A673 (cell line): ENCODE results near the genes AKR1B1, AGBL3, CYREN and STMP1.

GRCh38 chr7:134033699-134034348 lies 93.3 kb upstream of the LRGUK start:
- PRO-cap = no peak

- PRO-cap = no peak
Observed at GRCh38 chr7:134316179-134316294, 693 bp downstream of the SLC35B4 start.

- PRO-cap = no peak
Observed at GRCh38 chr7:134429716-134430037, 29.2 kb downstream of the AKR1B1 start.

- PRO-cap = no peak
Observed at GRCh38 chr7:134431642-134432236, 27.2 kb downstream of the AKR1B1 start.

DNA sequence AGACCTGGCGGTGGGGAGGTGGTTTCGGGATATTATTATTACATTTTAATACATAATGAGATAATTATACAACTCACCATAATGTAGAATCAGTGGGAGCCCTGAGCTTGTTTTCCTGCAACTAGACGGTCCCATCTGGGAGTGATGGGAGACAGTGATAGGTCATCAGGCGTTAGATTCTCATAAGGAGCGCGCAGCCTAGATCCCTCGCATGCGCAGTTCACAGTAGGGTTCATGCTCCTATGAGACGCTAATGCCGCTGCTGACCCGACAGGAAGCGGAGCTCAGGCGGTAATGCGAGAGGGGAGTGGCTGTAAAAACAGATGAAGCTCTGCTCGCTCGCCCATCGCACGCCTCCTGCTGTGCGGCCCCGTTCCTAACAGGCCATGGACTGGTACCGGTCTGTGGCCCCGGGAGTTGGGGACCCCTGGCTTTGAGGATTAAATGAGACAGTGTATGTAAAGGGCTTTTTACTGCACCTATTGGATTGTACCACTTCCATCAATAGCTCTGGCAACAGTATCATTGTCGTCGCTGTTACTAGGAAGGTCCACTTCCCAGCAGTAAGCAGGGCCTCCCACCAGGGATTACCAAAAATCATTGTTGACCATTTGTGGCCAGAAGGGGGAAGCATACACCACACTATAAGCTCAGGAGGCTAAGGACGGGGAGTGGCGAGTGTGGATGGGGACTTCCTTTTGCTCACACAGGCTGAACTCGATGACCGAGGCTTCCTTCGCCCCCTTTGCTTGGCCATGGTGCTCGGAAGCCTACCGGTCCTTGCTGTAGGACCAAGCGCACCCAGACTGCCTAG lies 26.5 kb downstream of the AKR1B1 start:
- PRO-cap = no peak

GRCh38 chr7:134454090-134454830 lies 4.6 kb downstream of the AKR1B1 start:
- PRO-cap = no peak

DNA sequence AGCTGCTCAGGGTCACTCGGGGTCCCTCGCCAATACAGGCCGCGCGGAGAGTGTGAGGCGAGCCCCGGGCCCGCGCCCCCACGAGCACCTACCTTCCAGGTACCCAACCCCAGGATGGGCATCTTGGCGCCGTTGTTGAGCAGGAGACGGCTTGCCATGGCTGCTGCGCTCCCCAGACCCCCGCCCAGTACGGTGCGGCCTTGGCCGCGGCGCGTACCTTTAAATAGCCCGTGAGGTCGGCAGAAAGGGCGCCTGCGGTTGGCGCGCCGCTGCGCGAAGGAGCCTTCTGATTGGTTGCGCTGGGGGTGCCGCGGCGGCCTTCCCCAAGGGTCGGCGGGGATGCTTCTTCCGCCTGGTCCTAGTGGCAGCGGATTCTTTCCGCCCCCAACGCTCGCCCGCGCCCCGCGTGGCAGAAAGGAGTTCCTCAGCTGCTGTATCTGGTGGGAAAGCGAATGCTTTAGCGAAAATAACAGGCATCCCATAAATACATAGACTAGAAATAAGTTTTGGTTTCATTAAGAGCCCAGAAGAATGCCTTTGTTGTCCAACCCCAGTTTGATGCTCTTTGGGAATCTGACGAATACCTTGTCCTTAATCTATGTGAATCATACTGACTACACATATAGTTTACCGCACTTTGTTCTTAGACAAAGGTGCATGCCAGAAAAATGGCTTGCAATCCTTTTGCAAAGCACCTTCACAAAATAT lies at the start of gene AKR1B1:
AKR1B1 (minus strand) TSS at position 196 of the 708 bp plus-strand sequence.
- PRO-cap = bidirectional peak, plus-strand start at position 392 of the sequence, minus-strand start at position 194 of the sequence

GRCh38 chr7:134562178-134562456 lies 13.2 kb downstream of the AKR1B15 start:
- PRO-cap = no peak

DNA sequence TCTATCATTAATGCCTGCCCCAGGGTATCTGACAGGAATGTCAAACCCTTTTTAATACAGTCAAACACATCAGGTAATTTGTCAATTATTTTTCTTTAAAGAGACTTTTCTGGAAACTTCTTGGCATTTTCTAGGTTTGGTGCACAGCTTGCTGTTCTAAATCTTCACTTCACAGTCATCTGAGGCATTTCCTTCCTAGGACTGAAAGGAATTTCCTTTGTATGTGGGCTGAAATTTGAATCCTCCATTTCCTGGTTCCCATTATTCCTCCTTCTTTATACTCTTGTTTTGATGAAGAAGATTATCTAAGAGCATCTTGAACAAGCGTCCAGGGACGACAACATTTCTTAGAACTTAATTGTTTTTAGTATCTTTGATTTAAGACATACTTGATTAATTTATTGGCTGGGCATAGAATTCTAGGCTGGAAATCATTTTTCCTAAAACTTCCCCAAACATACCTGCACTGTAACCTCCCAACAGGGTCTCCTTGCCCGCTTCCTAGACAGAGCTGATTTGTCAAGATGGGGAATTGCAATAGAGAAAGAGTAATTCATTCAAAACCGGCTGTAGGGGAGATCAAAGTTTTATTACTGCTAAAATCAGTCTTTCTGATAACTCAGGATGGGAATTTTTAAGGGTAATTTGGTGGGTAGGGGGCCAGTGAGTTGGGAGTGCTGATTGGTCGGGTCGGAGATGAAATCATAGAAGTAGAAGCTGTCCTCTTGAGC lies 25.1 kb downstream of the CALD1 start:
- PRO-cap = bidirectional peak, plus-strand start at position 304 of the sequence, minus-strand start at position 181 of the sequence

DNA sequence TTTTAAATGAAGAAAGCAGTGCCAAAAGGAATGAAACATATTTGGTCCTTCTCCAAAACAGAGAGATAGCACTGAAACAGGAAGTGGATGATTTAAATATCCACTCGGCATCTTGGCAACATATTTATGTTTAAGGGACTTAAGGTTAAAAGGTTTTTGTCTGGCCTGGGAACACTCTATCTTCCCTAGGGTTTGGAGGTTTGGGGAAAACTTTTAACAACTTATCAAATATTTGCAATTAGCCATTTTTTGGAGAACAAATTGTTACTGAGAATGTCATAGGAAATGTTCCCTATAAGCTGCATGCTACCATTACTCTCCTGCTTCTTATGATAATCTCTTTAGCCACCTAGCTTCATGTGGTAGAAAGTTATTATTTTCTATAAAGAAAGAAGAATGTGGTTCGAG lies 32.5 kb downstream of the CALD1 start:
- PRO-cap = no peak

- PRO-cap = no peak
Observed at GRCh38 chr7:134867536-134867814, 88.0 kb downstream of the CALD1 start.

DNA sequence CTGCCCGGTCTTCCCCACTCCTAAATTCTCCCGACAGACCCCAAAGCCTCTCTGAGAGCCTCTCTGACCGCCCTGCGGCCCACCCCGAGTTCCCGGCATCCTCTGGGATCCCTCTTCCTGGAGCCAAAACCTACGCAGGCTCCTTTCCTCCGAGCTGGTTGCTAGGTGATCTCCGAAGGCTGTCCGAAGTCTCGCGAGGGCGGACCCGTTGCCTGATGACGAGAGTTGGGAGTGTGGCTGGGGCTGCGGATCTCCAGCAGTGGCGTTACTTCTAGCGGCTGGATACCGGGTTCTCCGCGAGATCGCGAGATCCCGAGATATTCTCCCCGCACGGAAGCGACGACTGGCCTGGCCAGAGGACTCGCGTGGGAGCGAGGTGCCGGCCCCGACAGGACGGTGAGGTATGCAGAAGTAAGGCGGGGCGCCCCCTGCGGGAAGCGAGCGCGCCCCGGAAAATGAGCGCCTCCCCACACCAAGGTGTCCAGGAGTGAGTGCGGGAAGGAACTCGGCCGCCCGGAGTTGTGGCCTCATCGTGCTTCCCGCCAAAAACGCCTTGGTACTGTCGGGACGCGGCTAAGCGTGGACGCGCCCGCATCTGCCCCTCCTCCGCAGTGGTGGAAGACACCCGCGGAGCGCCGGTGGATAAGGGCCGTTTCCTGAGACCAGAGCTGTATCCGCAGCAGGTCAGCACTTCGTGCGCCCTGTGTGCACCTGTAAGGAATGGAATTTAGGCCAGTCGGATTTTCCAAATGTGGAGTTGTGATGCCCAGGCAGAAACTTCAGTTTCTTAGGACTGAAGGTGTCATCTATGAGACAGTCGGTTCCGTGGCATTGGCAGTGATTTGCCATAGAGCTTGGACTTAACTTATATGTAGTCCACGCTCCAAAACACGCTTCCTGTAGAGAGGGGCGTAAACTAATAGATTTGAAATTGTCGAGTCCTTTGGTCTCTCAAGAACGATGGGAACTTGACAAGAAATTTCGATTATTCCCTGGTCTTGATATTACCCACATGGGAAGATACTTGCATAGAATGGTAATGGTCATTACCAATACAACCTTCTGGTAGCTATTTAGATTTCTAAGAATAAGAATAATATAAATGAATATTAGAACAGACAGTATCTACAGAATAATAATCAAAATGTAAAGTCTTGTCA lies at the start of gene AGBL3:
AGBL3 (plus strand) TSS at position 208 of the 1,160 bp plus-strand sequence.
- PRO-cap = bidirectional peak, plus-strand start at position 259 of the sequence, minus-strand start at position 104 of the sequence; bidirectional peak, plus-strand start at position 559 of the sequence, minus-strand start at position 493 of the sequence; bidirectional peak, plus-strand start at position 611 of the sequence, minus-strand start at position 616 of the sequence

GRCh38 chr7:135161349-135161990 lies 9.0 kb downstream of the CYREN start:
- PRO-cap = no peak

DNA sequence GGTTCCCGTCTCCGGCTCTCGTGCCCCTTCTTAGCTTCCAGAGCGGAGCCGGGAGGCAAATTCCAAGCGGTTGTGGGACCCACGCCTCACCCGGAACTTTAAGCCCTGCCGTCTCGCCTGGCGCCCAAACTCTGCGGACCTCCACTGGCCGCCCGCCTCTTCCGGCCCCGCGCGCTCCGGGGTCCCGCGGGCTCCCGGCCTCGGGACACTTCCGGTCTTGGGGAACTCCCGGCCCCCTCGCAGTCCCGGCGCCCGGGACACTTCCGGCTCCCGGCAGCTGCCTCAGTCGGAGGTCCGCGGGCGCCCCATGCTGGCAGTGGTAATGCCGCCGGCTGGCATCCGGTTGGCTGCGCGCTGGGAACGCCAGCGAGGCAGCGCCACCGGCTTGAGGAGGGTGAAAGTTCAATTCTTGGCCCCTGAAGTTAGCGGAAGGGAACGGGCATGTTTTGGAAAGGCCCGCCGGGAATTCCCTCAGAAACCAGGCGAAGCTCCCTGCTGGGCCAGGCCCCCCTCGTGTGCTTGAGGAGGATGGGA lies at the start of gene CYREN:
CYREN (minus strand) TSS at position 146 of the 534 bp plus-strand sequence.
- PRO-cap = bidirectional peak, plus-strand start at position 285 of the sequence, minus-strand start at position 133 of the sequence

- PRO-cap = no peak
Observed at GRCh38 chr7:135177331-135178133, 7.0 kb upstream of the CYREN start.

DNA sequence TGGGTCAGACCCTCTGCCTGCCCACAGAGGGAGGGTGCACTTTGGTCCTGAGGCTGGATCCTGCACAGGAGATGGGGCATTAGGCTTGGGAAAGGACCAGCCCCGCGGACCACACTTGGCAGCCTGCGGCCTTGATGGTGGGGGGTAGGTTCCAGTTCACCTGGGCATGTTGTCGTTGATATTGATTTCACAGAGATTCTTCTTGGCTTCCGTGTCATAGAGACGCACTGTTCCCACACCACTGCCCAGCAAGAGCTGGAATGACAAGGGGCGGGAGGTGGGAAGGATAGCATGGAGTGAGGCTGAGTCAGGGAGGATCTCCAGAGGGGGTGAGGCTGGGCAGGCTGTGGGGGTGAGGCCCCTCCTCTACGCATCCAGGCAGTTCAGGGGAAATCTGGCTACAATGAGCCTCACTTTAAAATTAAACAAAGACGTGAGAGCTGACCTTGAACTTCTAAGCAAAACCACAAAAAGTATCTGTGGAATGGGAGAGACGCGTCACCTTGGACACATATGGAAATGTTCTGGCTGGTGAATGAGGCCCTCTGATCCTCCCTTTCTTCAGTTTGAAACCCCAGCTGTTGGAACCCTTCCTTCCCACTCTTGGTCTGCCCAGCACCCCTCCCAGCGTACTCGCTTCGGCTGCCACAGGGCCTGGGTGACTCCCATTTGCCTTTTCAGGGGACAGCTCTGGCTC lies 17.8 kb downstream of the WDR91 start:
- PRO-cap = no peak

DNA sequence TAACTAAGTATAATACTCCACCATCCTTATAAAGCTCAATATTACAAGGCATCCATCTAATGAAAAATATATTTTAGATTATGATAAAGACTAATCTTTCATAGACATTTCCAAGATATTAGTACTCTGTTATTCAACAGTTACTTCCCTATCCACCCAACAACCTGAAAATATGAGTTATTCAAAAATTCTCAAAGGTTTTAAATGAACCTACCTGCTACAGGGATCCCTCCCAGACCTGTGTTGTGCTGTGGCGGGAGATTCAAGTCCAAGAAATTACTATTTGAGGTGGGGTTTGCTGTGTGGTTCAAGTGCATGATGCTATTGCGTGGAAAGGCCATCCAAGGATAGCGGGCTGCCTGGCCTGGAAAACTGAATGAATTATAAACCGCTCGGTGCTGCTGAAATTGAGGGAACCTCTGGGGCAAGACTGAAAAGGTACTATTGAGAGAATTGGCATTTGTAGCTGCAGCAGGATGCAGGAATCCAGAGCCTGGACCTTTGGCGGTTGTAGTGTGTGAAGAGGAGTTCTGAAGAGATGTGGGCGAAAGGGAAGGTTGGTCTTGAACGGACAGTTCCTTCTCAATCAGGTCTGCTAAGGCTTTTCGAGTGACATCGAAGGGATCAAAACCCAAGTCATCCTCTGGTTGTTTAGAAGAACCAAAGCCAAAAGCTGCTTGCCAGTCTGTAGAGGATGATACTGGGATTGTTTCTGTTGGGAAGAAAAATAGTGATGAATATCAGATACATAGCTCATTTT lies 116.0 kb downstream of the CNOT4 start:
- PRO-cap = no peak

DNA sequence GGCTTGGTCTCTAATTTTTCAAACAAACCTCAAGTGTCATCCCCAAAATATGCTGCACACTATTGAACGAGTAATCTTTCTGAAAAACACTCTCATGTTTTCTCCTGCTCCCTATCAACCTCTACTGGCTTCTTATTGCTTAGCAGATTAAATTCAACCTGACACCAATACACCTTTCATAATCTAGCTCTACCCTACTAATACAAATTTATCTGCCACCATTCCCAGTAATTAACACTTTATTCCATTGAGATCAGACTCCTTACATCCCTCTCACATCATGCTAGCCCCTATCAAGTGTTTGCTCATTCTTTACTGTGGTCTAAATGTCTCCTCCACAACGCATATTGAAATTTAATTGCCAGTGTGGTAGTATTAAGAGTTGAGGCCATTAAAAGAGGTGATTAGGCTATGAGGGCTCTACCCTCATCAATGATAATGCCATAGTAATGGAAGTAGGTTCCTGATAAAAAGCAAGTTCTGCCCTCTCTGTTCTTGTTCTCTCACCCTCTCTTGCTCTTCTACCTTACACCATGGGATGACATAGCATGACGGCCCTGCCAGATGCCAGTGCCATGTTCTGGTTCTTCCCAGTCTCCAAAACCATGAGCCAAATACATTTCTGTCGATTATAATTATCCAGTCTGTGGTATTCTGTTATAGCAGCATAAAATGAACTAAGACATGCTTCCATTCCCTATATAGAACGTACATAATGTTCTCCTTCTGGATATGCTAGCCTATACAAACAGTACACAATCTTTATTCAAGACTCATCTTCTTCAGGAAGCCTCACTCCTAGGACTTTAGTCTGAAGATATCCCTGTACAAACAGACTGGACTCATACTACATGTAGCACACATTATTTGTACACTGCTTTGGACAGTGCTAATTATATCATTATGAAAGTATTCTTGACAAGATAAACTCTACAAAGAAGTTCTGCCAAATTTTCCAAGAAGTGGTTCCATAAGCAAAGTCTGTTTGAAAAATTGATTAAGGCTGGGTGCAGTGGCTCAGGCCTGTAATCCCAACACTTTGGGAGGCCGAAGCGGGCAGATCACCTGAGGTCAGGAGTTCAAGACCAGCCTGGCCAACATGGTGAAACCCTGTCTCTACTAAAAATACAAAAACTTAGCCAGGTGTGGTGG lies 8.0 kb downstream of the CNOT4 start:
- PRO-cap = no peak

DNA sequence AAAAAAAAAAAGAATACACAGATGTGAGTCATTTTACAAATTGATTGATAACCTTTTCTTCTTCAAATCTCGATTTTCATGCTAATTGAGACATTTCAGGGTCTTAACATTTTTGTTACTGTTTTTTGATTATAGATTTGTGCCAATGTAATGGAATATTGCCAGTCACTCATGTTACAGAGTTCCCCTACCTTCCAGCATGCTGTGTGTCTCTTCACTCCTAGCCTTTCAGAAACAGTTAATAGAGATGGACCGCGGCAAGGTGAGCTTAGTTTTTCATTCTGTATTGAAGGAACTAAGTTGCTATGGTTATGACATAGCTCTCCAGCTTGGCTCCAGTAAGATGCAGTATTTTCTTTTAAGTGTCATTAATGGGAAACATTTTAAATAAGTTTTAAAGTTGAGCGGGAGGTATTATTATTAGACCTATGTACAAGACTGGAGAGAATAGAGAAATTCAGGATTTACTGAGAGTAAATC lies 23.9 kb upstream of the STMP1 start:
- PRO-cap = no peak

DNA sequence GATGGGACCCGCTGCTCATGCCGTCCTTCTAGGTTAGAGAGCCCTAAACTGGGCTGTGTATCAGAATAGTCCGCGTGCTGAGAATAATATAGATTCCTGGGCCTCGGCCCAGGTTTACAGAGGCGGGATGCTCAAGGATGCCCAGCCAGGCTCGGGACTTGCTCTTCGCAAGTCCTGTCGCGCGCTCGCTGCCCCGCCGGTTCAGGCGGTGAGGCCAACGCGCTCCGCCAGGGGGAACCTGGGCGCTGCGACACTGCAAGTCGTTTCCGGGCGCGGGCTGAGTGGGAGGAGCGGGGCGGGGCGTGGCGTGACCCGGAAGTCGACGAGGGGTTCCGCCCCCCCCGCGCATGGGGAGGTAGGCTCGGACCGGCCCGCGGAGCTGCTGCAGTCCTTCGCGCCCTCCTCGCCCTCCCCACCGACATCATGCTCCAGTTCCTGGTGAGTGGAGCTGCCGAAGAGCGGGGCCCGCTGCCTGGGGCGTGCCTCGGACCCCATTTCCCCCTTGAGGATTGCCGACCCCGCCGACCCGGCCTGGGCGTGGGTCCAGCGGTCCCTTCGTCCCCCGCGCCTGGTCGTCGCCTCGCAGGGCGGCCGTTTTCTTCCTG lies at the start of gene STMP1:
STMP1 (plus strand) TSS at position 358 of the 605 bp plus-strand sequence.
- PRO-cap = bidirectional peak, plus-strand start at position 385 of the sequence, minus-strand start at position 203 of the sequence